Glomerular endothelial cell (primary cell): Measurements from ENCODE around the gene NXN.

- RAMPAGE, long total RNA, result no peak
These were observed 31.5 kb downstream of the RPH3AL start for GRCh38 chr17:320910-321704.

- RAMPAGE, long total RNA, result no peak
These were observed 19.4 kb downstream of the RPH3AL start for GRCh38 chr17:333214-333546.

DNA sequence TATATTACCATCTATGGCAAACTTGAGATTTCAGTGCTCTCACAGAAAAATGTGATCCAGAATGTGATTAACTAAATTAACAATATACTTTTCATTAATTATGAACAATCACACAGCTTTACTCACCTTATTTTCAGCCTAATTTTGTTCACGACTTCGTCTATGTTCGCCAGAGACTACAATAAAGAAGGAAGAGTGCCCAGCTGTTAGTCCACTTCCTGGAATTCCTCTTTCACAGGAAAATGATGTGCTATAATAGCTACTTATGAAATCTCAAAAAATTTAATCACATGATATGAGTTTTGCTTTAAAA, 15.5 kb downstream of the VPS53 start:
- RAMPAGE, long total RNA, result no peak

- RAMPAGE, long total RNA, result no peak
These were observed 732 bp downstream of the GLOD4 start for GRCh38 chr17:781237-781859.

GRCh38 chr17:835459-835863, 53.3 kb downstream of the MRM3 start:
- RAMPAGE, long total RNA, result no peak

GRCh38 chr17:900362-900623, 79.3 kb downstream of the NXN start:
- RAMPAGE, long total RNA, result no peak

GRCh38 chr17:924826-925497, 54.6 kb downstream of the NXN start:
- RAMPAGE, long total RNA, result no peak

GRCh38 chr17:979143-980540, at the start of gene NXN:
NXN (minus strand) TSS chr17:979776.
- RAMPAGE, long total RNA, result no peak

DNA sequence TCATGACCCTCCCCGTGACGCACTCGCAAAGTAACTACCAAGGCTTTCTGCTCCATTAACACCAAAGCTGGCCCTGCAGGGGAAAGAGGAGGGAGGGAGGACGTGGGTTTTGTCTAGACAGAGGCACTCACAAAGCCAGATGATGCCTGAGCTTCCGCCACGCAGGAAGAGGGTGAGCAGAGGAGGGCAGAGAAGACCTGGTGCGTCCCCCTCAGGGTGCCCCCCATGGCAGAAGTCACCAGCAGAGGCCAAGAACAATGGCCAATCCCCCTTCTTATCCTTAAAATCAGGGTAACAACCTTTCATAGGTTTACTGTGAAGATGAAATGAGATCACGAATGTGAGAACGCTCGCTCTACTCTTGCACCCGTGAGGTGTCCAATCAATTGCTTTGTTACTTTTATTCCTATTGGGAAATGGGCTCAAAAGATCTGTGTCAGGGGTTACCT, 10.7 kb downstream of the ABR start:
- RAMPAGE, long total RNA, result no peak

- RAMPAGE, long total RNA, result no peak
These were observed 5.7 kb downstream of the ABR start for GRCh38 chr17:1174037-1174548.

- RAMPAGE, long total RNA, result no peak
These were observed 684 bp downstream of the ABR start for GRCh38 chr17:1179193-1179401.

GRCh38 chr17:1347693-1347964, 52.4 kb downstream of the YWHAE start:
- RAMPAGE, long total RNA, result no peak

GRCh38 chr17:1391703-1392356, 8.2 kb downstream of the YWHAE start:
- RAMPAGE, long total RNA, result no peak

DNA sequence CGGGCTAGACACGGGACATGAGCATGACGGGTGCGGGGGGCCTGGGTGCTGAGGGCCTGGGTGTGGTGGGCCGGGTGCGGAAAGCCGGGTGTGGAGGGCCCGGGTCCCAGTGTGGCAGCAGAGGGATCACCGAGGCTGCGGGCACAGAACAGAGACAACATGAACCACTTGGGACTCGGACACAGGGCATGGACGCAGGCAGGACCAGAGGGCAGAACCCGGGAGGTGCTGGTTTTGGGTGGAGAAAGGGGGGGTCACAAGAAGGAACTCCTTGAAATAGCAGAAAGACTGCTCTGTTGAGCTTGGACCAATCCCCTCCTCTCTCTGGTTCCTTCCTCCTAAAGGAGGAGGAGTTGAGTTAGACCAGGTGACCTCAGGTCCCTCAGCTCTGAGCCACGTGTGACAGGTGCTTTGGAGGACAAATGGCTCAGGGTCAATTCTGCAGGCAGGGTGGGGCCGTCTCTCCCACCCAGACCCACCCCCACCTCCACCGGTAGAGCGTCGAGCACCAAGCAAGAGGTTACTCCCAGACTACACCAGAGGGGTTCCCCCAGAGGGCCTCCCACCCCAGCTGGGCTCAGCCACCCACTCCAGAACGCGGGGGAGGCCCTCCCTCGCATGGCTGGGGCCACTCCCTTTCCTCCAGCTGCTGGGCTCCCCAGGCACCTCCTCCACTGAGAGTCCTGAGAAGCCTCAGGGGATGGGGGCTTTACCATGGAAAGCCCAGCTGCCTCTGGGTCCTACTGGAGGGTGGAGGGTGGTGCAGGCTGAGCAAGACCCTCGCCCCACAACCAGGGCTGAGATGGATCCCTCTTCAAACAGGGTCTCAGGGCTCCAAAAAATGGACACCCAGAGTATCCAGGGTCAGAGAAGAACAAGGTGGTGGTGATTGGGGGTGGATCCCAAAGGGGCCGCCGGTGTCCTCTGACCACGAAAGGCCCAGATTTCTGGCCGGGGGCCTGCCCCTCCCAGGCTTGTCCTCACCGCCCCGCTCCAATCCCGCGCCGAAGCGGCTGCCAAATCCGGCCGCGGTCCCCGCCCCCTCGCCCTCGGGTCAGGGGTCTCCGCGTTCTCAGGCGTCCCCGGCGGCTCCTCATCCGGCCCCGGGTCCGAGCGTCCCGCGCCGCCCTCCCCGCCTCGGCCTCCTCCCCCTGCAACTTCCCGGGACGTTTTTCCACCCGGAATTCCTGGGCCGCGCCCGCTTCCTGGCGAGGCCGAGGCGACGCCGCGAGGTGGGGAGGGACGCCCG, 7.7 kb downstream of the MYO1C start:
- RAMPAGE, long total RNA, result no peak

DNA sequence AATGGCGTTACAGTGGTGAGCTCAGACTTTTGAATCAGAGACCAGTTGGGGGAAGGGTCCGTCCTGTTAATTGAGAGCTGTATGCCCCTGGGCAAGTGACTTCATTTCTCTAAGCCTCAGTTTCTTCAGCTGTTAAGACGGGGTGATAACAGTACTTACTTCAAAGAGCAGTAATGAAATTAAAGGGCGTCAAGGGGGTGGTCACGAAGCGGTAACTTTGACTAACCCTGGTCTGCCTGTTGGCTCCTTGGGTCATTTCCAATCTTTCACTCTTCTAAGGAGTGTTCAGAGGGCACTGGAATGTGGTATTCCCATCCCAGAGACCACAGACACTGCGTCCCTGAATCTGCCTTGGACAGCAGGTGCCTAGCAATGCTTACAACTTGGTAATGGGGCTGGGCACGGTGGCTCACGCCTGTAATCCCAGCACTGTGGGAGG, 8.9 kb upstream of the MYO1C start:
- RAMPAGE, long total RNA, result no peak

DNA sequence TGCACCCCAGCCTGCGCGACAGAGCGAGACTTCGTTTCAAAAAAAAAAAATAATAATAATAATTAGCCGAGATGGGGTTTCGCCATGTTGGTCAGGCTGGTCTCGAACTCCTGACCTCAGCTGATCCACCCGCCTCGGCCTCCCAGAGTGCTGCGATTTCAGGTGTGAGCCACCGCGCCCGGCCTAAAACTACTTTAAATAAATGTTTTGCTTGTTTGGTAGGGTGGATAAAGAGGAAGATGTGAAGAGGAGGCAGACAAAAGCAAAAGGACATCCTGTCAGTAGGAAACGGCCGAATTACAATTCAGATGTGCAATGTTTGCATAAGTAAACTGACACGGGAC, 1.1 kb upstream of the INPP5K start:
- RAMPAGE, long total RNA, result no peak

DNA sequence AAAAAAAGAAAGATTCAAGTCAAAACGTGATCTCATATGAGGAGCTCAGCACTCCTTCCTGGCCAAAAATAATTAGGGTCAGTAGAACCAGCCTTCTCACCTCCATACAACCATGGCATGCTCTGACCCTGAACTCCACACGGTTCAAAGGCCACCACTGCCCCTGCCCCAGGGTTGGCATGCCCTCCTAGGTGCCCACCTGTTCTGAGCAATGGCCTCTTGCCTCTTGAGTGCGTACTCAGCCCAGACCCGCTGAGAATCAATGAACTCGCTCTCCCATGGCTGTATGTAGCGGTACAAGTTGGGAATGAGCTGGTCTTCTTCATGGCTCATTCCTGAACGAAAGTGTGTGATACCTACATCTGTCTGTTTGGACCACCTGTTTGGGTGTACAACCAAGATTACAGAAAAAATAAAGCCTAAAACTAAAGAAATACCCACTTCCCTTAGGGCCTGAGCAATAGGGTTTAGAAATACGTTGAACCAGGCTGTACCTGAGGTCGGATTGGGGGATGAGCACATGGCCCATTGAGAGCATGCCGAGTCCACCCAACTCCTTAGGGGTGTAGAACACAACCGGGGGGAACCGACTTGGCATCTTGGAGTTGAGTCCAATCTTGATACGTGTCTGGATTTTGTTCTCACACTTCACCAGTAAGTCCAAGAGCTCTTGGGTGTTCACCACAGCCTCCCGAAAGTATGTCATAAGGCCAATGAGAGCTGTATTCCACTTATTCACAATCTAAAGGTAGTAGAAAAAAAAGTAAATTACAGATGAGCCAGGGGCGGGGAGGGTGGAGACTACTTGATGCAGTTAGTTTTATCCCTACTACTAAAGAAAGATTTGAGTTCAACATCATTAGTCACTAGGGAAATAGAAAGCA, 12.0 kb upstream of the RILP start:
- RAMPAGE, long total RNA, result no peak

DNA sequence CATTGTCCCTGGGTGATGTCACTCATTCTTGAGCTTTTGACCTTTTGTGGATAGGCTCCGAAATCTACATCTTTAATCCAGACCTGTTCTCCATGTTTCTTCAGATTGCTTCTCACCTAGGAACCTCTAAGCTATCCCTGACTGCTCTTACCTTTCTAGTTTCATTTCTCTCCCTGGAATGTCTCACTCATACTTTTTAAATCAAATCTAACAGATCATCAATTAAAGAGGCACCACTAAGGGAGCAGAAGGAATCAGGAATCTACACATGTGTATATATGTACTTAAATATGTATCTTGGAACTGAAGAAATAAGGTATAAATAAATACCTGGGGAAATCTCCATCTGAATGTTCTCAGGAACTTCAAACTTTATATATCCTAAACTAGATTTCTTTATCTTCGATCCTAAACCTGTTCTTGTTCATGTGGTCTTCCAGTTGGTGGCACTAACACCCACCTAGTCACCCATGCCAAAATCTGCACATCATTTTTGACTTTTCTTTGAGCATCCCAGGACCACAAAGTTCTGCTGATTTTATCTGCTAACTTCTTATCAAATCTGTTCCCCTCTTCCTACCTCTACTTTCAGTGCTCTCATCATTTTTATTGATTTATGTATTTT, 14.7 kb downstream of the PRPF8 start:
- RAMPAGE, long total RNA, result no peak

- RAMPAGE, long total RNA, result no peak
These were observed 8.2 kb downstream of the PRPF8 start for GRCh38 chr17:1676407-1676881.

GRCh38 chr17:1679510-1680039, 5.1 kb downstream of the PRPF8 start:
- RAMPAGE, long total RNA, result no peak